ENCODE measurements around the gene MAFF.

DNA sequence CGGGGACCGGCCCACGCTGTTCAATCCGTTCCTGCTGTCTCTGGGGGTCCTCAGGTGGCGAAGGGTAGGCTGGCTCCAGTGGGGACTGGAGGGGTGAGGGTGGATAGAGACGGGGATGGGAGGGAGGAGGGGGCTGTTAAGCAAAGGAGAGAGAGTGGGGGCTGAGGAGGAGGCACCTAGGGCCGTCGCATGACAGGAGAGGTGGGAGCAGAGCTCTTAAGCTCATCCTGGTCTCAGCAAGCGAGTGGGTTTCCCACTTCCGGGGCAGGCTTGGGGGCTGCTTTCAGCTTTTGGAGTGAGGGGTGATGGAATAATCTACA, 44.1 kb downstream of the TRIOBP start:
- RRBS, result no CpG with 5 or more reads among the region's 10 CpGs

DNA sequence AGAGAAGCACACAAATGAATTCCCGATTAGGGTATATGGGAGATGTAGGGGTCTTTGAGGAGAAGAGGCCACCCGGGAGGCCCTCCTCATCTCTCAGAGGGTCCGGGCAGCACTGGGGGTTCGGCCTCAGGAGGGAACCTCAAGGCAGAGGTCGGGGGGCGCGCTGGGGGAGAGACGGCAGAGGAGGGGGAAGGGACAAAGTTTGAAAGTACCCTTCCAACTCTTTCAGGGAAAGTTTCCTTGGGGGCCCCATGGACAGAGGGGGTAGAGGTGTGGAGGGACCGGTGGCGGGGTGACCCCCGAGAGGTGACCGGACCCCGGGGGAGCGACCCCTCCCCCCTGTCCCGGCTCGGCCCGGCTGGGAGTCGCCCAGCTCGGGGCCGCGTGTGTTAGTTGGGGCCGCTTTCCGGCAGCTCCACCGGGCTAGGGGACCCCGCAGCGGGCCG, 622 bp upstream of the H1-0 start:
- RRBS, result 2% methylated on average over 7 of the region's 27 CpGs

- RRBS, result no CpG with 5 or more reads among the region's 9 CpGs
Measured at GRCh38 chr22:37849934-37850210, 653 bp downstream of the EIF3L start.

DNA sequence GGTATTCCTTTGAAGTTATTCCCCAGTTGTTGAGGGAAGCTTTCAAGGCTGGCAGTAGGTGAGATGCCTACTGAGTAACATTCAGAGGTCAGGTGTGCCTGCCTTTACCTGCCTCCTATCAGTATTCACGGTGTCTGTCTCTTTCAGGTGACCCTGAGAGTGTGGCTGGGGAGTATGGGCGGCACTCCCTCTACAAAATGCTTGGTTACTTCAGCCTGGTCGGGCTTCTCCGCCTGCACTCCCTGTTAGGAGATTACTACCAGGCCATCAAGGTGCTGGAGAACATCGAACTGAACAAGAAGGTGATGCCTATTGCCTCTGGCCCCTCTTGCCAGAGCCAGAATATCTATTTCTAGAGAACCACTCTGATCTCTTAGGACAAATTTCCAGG, 25.0 kb downstream of the EIF3L start:
- RRBS, result no CpG with 5 or more reads among the region's 5 CpGs

- RRBS, result no CpG with 5 or more reads among the region's 8 CpGs
Measured at GRCh38 chr22:37875646-37876173, 26.5 kb downstream of the EIF3L start.

GRCh38 chr22:37887519-37888351, 18.4 kb upstream of the MICALL1 start:
- RRBS, result no CpG with 5 or more reads among the region's 6 CpGs

GRCh38 chr22:37911232-37911637, 5.1 kb downstream of the MICALL1 start:
- RRBS, result 26% methylated on average over 2 of the region's 7 CpGs

GRCh38 chr22:37924336-37924791, 18.3 kb downstream of the MICALL1 start:
- RRBS, result 96% methylated on average over 1 of the region's 12 CpGs

DNA sequence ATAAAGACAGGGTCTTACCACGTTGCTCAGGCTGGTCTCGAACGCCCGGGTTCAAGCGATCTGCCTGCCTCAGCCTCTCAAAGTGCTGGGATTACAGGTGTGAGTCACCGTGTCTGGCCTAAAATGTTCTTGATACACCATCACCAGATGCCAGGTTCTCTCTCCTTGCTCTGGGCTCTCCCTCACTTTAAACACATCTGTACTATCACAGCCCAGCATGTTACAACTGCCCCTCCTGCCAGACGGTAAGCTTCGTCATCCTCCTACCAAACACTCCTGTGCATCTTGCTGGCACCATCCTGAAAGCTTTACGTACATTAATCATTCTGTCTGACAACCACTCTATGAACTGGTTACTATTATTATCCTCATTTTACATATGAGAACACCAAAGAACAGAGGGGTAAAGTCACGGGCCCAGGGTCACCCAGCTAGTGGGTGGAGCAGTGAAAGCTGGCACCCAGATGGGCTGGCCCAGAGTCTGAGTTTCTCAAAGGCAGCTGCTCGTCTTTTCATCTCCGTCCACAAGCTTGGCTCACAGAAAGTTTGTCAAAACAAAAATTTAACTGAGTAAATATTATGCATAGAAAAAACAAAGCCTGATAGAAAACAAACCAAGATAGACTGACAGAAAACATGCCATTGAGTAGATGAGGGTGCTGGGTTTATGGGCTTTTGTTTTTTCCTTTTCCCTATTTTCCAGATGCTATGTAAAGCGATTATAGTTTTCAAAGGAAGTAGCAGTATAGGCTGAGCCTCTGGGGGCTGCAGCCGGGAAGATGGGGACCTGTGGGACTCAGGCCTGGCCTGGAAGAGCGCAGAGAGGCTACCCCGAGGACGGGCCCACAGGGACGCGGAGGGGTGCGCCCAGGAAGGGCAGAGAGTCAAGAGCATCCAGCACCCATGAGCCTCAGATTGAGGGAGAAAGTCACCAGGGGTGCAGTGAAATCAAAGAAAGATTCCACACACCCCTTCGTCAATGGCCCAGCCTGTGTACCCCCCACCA, 9.5 kb downstream of the PLA2G6 start:
- RRBS, result no CpG with 5 or more reads among the region's 21 CpGs

DNA sequence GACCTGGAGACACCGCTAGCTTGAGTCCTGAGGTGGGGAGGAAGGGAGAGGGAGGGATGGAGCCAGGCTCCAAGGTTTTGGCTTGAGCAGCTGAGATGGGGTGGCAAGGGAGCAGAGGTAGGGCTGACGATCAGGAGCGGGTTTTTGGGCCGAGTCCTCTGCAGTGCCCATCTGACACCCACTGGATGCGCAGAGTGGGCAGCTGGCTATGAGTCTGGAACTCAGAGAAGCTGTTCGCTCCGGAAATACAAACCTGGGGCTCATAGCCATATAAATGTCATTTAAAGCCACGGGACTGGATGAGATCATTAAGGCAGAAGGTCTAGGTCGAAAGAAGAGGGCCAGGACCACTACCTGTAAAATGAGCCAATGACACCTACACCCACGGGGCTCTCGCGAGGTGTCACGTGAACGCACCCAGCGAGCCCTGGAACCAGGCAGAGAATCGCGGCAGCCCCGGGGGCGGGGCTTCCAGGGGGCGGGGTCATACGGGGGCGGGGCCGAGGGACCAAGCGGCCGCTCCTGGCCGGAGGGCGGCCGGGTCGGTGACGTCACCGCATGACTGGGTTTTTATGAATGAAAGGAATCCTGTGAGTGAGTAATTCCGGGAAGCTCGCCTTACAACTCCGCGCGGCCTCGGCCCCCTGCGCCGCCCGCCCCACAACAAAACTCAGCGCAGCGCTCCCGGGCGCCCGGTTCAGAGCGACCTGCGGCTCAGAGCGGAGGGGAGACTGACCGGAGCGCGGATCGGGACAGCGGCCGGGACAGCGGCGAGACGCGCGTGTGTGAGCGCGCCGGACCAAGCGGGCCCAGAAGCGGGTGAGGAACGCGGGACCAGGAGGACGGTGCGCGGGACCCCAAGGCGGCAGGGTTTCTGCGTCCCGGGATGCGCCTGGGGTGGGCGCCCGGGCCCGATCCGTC, at the start of gene MAFF:
MAFF (plus strand) TSS at position 601 of the 921 bp plus-strand sequence.
- RRBS, result 1% methylated on average over 40 of the region's 77 CpGs

GRCh38 chr22:38204133-38204300, 2.2 kb downstream of the MAFF start:
- RRBS, result no CpG with 5 or more reads among the region's 1 CpG

DNA sequence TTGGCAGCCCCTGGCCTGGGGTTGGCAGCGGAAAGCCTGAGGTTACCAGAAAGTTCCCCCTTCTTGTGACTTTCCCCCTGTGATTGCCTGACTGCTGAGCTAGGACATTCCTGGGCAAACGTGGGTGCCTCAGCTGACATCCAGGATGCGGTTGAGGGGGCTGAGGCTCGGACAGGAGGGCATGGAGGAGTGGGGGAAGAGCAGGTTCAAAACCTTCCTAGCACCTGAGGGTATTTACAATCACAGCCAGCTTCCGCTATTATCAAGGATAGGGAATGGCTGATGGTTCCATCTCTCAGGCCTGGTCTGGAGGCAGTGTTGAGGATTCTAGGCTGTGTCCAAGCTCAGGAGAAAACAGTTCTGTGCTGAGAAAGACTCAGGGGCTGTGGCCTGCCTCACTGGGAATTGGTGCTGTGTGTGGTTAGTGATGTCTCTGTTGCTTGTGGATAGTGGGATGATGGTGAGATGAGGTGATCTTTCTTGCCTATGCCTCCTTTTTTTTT, 4.1 kb downstream of the MAFF start:
- RRBS, result no CpG with 5 or more reads among the region's 5 CpGs

- RRBS, result no CpG with 5 or more reads among the region's 14 CpGs
Measured at GRCh38 chr22:38228494-38229434, 27.0 kb downstream of the MAFF start.

GRCh38 chr22:38314484-38314733, 2.8 kb downstream of the CSNK1E start:
- RRBS, result no CpG with 5 or more reads among the region's 8 CpGs

DNA sequence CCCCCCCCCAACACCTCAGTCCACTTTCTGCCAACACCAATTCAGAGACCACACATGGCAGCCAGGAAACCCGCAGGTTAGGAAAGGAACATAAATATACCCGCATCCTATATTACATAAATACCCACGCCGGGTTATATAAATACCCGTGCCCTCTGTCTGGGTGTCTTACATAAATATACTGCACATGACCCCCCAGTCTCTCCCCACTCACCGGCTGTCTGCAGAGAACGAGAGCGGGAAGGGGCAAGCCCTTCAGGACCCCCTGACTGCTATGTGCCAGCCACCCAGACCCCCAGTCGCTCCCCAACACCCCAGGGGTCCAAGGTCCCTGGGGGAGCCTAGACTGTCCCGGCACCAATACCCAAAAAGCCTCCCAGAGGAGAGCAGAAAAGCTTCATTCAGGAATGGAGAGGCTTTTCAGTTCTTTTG, 1.6 kb downstream of the CSNK1E start:
- RRBS, result 2% methylated on average over 3 of the region's 10 CpGs

GRCh38 chr22:38318001-38318819, 977 bp upstream of the CSNK1E start:
- RRBS, result no CpG with 5 or more reads among the region's 19 CpGs

- RRBS, result no CpG with 5 or more reads among the region's 12 CpGs
Measured at GRCh38 chr22:38487625-38488669, 18.2 kb downstream of the DDX17 start.

DNA sequence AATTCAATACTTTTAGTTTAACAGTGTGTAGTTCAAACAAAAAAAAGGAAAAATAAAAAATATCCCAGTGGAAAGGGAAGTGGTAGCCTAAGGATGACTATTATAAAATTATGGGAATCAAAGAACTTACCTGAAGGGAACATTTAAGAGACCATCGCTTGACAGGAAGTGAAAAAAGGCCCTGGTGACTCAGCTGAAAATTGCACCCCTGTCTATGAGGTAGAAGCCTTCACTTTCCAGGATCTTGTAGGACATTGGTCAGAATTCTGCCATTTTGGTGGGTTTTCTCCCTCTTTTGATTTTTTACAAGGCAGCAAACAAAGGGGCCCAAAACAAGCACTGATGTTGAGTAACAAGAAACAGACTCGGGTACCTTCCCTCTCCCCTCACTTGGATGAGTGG, 15.7 kb downstream of the DDX17 start:
- RRBS, result no CpG with 5 or more reads among the region's 2 CpGs

GRCh38 chr22:38569305-38569596, 732 bp downstream of the DMC1 start:
- RRBS, result no CpG with 5 or more reads among the region's 9 CpGs

GRCh38 chr22:38699419-38699748, 1.4 kb downstream of the JOSD1 start:
- RRBS, result no CpG with 5 or more reads among the region's 5 CpGs

All from non-pigmented ciliary epithelial cell (primary cell).